PC-3 (cell line): ENCODE measurements around a stretch of chr6.

DNA sequence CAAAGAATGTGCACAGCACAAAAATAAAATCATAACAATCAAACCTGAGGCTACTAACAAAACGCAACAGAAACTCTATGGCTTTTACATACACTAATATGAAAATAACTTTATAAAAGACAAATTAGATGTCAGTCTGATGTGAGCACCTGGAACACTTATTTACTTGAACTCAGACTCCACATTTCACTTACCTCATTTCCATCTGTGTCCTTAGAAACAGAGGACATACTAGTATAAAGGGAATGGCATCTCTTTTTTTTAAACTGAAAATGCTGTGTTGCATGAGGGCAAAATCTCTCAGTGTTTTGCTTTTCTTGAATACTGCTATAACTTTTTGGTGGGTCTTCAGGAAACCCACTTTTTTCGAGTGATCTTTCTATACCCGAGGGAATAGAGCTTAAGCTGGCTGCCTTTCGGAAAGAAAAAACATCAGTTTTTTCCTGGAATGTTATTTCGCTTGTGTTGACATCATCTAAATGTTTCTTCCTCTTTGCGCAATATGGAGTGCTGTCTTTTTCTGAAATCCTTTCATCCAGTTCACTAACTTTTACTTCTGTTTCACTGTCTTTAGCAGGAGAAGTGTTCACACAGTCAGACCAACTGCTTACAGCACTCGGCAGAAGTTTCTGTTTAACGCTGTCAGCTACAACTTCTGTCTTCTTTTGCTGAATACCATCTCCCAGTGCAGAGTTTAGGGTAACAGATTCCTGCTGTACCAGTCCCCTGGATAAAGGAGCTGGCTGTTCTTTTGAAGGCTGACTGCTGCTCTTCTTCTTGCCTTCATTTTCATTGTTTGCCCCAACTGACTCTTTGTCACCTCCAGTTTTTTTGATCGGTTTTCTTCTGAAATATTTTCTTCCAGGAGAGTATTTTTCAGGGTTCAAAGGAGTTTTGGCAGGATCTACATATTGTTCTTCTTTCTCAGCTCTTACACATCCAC is 262.2 kb downstream of the DST start:
- RAMPAGE, long total RNA = no peak

DNA sequence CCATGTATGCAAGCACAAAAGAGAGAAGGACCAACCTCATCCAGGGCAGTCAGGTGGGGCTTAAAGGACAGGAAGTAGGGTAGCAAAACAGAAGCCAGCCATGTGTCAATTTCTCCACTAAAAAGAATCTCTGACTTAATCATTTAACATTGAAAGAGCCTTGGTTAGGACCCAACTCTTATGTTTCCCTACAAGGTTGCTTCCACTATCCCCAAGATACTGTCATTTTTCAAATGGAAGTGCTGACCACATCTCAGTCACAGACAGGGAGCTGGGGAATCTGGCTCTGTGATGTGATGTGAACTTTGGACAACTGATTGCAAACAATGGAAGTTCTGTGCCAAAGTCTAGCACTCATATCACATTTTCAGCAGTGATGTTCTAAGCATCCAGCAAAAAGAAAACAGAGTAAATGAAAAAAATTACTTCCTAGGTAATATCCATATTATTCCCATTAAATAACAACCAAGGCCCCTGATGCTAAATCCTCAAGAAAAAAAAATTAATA is 214.2 kb downstream of the DST start:
- RAMPAGE, long total RNA = no peak

DNA sequence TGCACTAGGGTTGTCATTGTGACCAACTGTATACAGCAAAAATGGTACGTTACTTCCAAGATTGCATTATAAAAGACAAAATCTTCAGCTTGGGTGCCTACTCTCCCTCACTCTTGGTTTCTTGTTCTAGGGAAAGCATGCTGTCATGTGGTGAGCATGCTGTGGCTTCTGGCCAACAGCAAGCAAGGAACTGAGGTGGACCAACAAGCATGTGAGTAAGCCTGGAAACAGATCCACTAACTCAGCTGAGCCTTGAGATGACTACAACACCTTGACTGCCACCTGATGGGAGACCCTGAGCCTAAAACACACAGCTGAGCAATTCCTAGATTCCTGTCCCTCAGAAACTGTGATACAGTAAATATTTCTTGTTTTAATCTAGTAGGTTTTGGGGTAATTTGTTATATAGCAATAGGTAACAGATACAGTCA is 181.8 kb downstream of the DST start:
- RAMPAGE, long total RNA = no peak

DNA sequence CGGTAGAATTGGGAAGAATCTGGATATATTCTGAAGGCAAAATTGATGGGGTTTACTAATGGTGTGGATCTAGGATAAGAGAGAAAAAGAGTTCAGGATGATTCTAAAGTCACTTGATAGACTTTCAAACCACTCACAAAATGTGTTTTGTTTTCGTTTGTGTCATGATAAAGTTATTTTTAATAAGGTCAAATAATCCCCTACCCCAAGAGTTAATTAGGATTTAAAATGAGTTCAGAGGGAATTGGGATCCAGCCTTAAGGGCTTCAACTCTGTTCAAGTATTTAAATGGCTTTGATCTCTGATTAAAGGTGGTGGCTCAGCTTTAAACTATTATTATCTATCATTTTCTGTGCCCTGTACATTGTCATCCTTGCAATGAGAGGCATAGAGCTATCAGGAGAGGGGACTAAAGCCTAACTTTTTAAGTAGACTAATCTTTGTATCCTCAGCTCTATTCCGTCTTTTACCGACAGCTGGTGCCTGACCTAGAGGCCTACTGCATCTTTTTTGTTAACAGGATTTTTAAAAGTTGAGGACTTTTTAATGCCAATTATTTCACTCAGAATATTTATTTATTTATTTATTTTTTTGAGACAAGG is 995 bp upstream of the BAG2 start:
- RAMPAGE, long total RNA = no peak

DNA sequence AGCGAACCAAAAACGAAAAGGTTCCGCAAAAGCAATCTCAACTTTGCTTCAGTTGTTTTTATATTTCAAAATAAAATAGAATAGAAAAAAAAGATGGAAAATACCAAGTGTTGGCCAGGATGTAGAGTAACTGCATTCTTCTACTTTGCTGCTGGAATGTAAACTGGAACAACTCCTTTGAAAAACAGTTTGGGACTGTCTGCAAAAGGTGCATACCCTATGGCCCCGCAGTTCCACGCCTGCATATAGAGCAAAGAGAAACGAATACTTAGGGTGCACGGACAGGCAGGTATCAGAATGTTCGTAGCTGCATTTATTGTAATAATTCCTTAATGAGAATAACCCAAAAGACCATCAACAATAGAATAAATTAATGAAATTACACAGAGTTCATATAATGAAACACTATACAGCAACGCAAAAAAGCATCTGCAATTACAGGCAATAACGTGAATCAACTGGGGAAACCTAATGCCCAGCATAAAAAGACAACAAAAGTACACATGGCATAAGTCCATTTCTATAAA is 657 bp upstream of the RAB23 start:
- RAMPAGE, long total RNA = no peak

GRCh38 chr6:57263230-57263924 is 41.3 kb upstream of the RAB23 start:
- RAMPAGE, long total RNA = no peak

- RAMPAGE, long total RNA = no peak
Measured at GRCh38 chr6:57813489-57814050, 496.1 kb downstream of the PRIM2 start.

DNA sequence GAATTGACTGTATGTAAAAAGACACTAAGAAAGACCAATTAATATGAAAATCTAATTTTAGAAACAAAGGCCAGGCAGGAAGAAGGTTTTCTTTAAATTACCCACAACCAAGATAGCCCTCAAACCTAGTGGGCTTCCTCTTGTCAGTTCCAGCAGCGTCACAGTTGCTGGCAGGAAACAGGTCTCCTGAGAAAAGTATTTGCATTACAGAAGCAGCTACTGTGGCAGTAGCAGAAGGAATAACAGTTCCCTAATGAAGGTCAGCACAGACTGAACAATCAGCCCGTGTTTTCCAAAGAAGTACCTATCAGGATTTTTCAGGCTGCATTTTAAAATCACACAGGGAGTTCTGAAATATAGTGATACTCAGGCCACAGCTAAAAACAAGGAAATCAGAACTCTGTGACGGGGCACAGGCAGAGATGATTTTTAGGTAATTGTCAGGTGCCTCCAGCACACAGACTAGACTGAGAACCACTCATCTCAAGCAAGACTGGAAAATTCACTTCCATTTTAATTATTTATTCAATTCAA is 230.4 kb upstream of the KHDRBS2 start:
- RAMPAGE, long total RNA = no peak

GRCh38 chr6:63515901-63516698 is 56.2 kb upstream of the PTP4A1 start:
- RAMPAGE, long total RNA = no peak

DNA sequence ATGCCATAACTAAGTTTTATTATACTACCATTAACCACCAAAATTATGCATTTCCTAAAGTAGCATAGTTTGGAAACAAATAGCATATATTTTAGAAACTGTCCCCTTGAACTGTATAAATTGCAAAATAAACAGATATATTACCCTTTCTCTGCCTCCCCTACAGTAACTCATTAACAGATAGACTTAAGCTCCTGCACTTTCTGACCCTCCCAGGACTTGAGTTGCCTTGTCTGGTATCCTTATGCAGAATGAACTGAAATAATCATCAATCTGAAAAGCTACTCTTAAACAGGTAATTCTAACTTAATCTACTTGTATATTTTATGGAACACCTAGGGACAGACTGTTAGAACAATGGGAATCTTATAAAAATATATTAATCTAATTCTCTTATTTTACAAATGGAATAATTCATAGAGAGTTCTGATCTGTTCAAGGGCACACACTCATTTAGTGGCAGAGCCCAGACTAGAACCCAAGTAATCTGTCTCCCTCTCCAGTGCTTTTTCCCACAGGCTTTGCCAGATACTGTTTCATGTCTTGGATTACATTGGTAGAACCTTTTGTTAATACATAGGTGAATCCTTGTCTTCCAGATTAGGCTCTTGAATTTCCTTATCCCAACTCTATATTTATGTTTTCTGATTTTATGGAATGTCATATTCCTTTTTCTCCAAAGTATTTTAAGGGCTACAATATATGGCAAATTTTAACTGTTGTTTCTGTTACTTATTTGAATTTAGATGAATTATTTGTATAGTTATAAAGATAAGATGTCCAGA is 50.6 kb upstream of the PTP4A1 start:
- RAMPAGE, long total RNA = no peak

- RAMPAGE, long total RNA = no peak
Measured at GRCh38 chr6:63635254-63635549, 400 bp upstream of the PHF3 start.

GRCh38 chr6:63700148-63700557 is 64.6 kb downstream of the PHF3 start:
- RAMPAGE, long total RNA = no peak

DNA sequence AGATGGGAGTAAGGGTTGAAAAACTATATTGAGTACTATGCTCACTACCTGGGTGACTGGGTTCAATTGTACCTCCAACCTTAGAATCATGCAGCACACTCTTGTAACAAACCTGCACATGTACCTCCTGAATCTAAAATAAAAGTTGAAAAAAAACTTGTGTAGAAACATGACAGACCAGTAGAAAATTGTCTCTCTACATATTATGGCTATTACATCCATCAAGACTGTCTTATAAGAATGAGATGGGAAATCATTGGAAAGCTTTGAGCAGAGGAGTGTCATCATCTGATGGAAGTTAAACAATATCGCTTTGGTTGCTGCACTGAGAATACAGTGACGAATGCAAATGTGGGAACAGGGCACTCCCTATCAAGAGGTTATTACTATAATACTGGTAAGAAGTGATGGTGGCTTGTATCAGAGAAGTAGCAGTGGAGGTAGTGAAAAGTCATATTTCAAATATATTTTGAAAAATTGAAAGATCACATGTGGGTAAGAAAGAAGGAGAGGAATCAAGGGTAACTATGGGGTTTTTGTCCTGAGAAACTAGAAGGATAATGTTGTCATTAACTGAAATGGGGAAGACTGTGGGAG is 98.6 kb downstream of the PHF3 start:
- RAMPAGE, long total RNA = no peak

DNA sequence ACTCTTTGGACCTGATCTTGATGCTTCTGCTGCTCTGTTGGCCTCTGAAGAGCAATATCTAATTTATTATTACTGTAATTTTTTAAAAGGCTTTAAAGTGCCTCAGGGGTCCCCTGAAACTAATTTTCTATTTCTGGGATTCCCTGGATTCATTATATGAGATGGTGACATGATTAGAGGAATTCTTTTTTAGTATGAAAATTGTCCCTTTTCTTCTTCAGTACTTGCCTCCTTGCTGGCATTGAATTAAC is 4.2 kb downstream of the ZC3H11C start:
- RAMPAGE, long total RNA = no peak

DNA sequence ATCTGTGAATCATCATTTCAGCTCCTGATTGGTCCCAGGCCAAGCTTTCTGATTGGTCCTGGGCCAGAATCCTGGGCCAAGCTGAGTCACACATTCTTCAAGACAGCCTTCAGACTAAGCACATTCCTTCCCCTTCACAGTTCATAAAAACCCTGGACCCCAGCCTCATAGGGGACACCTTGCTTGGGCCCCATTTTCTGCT is 231.1 kb upstream of the EYS start:
- RAMPAGE, long total RNA = no peak

DNA sequence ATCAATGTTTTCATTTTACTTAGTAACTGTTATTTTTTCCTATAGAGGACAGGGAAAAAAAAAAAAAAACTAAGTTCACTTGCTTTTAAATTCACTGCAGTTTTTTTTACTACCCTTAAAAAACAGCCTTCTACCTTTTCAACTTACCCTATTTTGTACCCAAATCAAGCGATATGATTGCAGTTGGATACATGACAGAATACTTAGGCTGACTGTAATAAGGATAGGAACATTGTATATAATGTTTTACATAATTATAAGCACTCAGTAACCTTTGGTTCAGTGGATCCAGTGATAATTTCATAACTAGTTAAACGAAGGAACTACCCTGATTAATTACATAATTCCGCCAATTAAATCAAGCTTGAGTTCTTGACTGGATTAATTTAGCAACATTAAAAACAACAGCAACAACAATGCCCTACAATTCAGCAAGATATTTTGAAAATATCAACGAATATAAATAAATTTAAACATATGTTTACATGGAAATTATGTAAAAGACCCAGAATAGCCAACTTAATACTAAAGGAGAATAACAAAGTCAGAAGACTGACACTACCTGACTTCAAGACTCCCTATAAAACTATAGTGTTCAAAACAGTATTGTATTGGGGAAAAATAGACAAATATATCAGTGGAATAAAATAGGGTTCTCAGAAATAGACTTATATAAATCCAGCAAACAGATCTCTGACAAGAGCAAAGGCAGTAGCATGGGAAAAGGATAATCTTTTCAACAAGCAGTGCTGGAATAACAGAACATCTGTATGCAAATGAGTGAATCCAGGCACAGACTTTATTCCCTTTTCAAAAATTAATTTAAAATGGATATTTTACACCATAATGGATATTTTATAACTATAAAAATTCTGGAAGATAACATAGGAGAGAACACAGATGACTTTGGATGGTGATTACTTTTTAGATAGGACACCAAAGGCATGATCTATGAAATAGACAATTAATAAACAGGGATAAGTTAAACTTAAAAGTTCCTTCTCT is 593.5 kb upstream of the ADGRB3 start:
- RAMPAGE, long total RNA = no peak

DNA sequence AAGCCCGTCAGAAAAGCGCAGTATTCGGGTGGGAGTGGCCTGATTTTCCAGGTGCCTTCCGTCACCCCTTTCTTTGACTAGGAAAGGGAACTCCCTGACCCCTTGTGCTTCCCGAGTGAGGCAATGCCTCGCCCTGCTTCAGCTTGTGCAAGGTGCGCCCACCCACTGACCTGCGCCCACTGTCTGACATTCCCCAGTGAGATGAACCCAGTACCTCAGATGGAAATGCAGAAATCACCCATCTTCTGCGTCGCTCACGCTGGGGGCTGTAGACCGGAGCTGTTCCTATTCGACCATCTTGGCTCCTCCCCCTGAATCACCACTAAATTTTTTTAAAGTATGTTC is 351.6 kb downstream of the LMBRD1 start:
- RAMPAGE, long total RNA = no peak

DNA sequence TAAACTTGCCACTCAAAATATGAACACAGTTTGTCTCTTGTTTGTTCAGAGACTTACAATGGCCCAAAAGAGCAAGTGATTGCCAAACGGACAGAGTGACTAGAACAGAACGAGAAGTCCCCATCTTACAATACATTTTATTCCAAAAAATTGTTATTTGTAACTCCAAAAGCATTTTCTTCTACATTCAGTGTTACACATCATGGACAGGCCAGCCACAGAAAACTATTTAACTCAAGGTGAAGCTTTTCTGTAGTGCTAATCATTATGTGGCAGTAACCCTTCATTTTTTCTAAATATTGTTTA is 340.4 kb downstream of the LMBRD1 start:
- RAMPAGE, long total RNA = no peak

GRCh38 chr6:70672373-70672941 is 4.8 kb downstream of the SMAP1 start:
- RAMPAGE, long total RNA = no peak

DNA sequence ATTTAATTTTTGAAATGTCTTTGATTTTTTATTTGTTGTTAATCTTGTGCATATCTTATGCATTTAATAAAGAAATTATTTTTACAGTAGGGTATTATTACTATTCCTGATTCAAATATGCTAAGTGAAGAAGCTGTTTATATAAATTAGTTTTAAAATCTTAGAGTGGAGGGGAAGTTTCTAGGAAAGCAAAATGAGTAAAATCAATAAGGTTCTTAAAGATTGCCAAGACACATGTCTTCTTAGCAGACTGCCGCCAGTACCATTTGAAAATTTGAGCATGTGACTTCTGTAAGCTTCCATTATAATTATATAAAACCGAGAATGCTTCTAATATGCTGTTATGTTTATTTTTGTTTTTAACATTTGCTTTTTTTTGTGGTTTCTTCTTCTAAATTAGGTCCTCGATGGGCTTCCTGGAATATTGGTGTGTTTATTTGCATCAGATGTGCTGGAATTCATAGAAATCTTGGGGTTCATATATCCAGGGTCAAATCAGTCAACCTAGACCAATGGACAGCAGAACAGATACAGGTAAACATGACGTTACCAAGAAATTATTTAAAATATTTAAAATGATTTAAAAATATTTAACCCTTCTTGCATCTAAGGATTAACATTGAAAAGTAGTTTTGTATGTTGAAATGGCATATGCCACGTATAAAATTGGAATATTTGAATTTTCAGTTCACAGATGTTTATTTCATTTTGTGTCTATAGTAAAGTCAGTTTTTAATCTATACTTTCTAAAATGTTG is 64.5 kb downstream of the SMAP1 start:
- RAMPAGE, long total RNA = no peak